Omental fat pad (tissue), 4 donors: ENCODE measurements around a stretch of chr2.

DNA sequence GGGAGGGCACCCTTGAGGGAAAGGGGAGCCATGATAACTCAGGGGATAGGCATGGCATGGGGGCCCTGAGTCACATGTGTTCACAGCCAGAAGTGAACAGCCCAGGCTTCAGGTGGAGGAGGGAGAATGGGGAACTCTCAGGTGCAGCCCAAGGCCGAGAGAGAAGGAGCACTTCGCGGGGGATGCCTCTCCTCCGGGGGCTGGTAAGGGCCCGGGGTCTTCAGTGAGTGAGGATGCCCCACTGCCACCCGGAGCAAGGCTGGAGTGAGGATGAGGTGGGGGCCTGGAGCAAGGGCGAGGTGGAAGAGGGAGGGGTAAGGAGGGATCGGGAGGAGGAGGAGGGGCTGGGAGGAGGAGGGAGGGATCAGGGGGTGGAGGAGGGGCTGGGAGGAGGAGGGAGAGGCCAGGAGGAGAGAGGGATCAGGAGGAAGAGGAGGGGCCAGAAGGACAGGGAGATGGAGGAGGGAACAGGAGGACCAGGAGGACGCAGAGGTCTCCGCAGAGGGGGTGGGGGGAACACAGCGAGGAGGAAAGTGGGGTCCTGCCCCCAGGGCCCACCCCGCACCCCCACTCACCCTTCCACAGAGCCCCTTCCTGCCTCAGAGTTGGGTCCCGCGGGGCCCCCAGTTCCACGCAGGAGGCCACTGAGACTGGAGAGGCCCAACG, 42.7 kb downstream of the RAMP1 start:
- PRO-cap = no peak
- RAMPAGE, long total RNA, 4 experiments = no peak in any of the 4 experiments

DNA sequence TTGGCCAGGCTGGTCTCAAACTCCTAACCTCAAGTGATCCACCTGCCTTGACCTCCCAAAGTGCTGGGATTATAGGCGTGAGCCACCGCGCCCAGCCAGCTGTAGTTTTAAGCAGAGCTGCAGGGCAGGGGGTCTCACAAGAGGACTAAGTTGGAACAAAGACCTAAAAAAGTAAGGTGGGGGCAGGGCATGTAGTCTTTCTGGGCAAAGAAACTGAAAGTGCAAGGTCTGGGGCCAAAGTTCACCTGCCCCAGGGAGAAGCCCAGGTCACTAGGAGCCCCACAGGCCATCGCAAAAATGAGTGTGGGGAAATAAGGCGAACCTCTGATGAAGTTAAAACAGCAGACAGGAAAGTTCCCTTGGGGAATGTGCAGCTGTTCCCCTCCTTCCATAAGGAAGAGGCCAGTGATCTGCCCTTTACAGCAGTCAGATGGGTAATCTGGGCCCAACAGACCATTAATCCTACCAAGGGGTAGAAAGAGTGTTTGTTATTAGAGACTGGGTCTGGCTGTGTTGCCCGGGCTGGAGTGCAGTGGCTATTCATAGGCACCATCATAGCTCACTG, 2.7 kb downstream of the SCLY start:
- PRO-cap = no peak
- RAMPAGE, long total RNA, 4 experiments = no peak in any of the 4 experiments

- PRO-cap = no peak
- RAMPAGE, long total RNA, 4 experiments = no peak in any of the 4 experiments
These were observed 17.0 kb downstream of the ERFE start for GRCh38 chr2:238175504-238176382.

DNA sequence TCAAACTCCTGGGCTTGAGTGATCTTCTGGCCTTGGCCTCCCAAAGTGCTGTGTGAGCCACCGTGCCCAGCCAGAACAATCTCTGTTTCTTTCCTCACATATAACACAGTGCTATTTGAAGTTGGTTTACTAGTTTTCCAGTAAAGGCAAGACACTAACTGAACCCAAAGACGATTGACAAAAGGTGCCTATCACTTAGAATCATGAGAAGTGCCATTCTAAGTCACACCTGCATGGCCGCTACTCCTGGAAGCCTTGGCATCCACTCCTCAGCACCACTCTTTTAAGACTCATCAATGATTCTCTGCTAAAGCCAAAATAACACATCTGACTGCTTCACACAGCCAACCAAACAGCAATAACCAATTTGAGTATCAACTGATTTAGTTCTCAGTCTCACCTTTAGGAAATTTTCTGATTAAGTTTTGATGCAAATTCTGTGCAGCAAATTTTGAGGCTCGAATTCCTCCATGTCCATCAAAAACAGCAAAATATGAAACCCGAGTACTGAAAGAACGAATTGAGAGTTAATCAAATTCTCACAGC, 18.6 kb downstream of the ILKAP start:
- PRO-cap = no peak
- RAMPAGE, long total RNA, 4 experiments = no peak in any of the 4 experiments

DNA sequence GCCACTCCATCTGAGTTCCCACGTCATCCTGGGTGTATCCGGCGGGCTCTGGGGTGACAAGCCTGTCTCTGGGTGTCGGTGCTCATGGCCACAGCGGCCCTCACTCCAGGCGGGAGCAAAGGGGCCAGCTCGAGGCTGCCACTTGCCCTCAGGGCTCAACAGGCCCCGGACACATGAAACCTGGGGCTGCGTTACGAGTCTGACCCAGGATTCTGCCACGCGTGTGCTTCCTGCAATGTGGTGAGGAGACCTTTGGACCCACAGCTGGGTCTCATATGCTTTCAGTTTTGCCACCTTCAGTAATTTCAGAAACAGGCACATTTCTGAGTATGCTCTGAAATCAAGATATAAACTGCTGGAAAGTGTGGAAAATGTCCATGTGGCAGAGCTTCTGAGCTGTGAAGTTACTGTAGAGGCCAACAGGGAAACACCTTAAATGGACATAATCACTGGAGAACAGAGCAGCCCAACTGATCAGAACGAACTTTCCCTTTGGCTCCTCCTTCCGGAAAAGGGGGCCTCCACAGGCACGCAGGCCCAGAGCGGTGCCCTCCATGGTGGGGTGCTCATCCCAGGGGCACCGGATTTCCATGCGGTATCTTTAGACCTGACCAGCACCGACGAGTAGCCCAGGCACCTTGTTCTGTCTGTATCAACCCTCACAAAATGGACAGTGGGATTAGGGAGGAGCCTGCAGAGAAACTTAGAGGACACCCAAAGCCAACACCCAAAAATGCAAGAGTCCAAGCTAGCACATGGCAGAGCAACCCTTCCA, 14.1 kb downstream of the PER2 start:
- PRO-cap = no peak
- RAMPAGE, long total RNA, 4 experiments = no peak in any of the 4 experiments

- PRO-cap = no peak
- RAMPAGE, long total RNA, 4 experiments = no peak in any of the 4 experiments
These were observed 1.4 kb downstream of the PER2 start for GRCh38 chr2:238287069-238287317.

- PRO-cap = no peak
- RAMPAGE, long total RNA, 4 experiments = no peak in any of the 4 experiments
These were observed 2.5 kb upstream of the PER2 start for GRCh38 chr2:238290994-238291193.

DNA sequence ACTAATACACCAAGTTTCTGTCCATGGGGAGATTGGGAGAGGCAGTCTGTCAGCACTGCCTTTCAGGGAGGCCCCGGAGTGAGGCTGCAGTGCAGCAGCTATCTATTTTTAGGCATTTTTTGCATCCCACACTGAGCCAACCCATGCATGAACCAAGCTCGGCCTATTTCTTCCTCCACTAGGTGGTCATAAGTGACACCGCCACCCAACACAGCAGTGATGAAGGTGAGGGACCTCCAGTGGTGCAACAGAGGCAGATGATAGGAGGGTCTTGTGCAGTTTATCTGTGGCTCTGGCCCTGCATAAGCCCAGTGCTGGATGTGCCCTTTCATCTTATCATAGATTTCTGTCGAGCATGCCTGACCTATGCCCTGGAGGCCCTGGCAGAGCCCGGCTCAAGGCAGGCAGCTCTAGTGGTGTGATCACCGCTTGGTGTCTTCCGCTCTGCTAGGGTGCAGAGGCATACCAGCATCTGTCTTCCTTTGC, 13.9 kb upstream of the TRAF3IP1 start:
- PRO-cap = no peak
- RAMPAGE, long total RNA, 4 experiments = no peak in any of the 4 experiments

DNA sequence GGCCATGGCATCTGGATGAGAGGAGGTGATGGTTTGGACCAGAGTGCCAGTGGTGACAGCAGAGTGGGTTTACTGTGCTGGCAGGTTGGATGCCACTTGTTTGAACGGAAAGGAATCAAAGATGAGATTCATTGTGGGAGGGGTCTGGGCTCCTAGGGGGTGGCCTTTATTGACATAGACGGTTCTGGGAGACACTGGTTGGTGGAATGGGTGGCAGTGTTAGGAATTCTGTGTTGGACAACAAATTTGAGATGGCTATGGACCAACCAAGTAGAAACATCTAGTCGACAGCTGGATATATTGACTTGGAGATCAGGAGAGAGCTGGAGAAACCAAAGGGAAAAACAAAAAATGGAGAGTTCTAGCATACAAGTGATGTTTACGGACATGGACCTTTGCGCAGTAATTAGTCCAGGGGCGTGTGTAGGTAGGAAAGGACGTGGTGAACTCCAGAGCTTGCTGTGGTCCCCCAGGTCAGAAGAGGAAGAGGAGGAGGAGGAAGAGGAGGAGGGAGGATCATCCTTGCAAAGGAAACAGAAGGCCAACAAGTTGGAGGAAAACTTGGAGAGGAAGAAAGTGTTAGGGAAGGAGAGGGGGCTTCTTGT, 17.4 kb downstream of the TRAF3IP1 start:
- PRO-cap = no peak
- RAMPAGE, long total RNA, 4 experiments = no peak in any of the 4 experiments

- PRO-cap = no peak
- RAMPAGE, long total RNA, 4 experiments = no peak in any of the 4 experiments
These were observed 36.9 kb upstream of the ASB1 start for GRCh38 chr2:238389806-238390319.

- PRO-cap = no peak
- RAMPAGE, long total RNA, 4 experiments = start-site peak on the minus strand in 1 of 4 experiments, at chr2:238427365-238427488 at its widest, 6 reads per replicate
These were observed 614 bp downstream of the ASB1 start for GRCh38 chr2:238427199-238427883.

DNA sequence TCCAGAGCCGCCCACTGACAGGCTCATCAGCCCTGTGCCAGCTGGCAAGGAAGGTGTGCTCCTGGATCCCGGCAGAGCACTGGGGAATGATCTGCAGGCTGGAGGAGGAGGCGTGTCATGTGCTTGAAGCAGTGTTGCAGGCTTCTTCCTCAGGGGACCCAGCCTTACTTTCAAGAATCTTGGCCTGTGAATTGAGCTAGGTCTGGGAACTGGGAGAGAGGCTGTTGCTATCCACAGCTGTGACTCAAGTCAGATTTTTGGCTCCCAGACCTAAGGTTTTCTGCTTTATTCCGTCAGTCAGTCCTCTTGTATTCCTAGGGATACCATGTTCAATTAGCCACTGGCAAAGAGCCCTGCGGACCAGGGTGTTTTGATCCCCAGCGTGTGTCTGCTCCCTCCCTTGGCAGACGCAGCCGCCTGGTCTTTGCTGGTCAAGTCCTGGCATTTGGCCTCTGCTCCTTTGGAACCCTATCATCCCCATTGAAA, 32.4 kb downstream of the ASB1 start:
- PRO-cap = no peak
- RAMPAGE, long total RNA, 4 experiments = no peak in any of the 4 experiments

- PRO-cap = no peak
- RAMPAGE, long total RNA, 4 experiments = no peak in any of the 4 experiments
These were observed 144.3 kb upstream of the TWIST2 start for GRCh38 chr2:238703660-238703998.

DNA sequence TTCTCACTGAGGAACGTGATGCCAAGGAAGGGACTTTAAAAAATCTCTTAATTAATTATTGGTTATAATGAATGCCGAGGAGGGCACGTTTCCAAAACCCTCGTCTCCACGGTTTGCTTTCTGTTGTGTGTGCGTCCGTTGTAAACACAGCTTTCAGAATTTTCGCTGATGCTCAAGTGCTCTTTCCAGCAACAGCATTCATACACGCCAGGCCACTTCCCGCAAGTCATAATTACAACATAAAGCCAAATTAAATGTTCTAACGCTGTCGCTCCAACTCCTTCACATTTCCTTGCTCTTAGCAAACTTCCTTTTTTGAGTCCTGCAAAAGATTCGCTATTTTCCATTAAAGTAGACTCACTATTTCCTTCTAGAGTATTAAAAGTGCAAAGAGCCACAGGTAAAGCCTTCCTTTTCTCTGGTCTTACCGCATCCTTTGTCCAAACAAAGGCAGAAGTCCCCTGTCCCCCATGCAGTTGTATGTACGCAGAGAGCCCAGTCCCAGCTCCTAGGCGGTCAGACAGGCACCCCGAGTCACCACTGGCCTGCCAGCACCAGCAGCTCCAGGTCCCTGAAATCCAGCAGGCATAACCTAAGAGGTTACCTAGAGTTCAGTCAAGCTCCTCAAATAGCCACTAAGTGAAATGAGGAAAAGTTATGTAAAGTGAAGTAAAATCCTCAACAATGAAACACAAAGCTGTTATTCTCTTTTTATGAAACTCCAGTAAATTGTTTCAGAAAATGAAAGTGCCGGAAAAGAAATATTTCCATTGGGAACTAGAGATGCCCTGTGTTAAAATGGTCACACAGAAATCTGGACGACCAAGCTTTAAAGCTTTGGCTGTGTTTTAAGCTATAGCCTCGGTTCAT, 60.5 kb upstream of the TWIST2 start:
- PRO-cap = no peak
- RAMPAGE, long total RNA, 4 experiments = no peak in any of the 4 experiments

DNA sequence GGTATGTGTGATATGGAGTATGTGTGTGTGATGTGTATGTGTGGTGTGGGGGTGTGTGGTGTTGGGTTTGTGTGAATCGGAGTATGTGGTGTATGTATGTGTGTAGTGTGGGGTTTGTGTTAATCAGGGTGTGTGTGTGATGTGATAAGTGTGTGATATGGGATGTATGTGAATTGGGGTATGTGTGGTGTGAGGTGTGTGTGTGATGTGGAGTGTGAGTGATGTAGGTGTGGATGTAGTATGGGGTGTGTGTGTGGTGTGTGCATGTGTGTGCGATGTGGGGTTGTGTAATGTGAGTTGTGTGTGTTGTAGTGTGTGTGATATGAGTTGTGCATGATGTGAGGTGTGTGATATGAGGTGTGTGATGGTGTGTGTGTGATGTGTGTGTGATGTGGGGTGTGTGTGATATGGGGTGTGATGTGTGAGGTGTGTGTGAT, 54.4 kb downstream of the TWIST2 start:
- PRO-cap = no peak
- RAMPAGE, long total RNA, 4 experiments = start-site peak on the plus strand in 1 of 4 experiments, centred at position 173 of the sequence, 10 reads per replicate

- PRO-cap = no peak
- RAMPAGE, long total RNA, 4 experiments = no peak in any of the 4 experiments
These were observed 120.1 kb downstream of the TWIST2 start for GRCh38 chr2:238967994-238968359.

DNA sequence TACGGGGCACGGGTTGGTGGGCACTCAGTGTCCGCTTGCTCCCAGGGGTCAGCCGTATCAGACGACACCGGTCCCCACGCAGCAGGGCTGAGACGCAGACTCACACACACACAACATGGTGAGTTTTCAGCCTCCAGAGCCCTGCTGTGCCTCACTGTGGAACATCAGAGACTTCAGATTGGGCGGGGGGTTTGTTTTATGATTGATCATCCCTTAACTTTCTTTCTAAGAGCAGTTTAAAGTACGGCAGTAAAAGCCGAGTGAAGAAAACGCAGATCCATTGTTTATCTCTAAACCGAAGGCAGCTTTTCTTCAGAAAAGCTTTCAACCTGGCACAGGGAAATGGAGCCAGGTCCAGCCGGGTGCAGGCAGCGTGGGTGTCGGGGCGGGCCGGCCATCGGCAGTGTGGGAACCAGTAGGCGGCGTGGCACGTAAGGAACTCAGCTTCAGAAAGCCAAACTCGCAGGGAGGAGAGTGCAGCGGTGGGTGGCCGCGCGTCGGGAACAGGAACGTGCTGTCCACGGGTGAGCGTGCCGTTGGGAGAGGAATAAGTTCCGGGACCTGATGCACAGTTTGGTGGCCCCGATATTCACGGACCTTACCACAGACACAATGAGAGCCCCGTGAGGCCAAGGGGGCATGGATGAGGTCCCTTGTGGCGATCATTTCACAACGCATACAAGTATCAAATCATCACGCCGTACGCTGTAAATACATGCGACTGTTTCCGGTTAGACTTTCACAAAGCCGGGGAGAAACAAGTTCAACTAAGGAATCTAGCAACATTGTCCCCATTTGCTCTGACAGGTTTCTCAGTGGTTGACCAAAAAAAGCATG, 270.3 kb downstream of the TWIST2 start:
- PRO-cap = no peak
- RAMPAGE, long total RNA, 4 experiments = no peak in any of the 4 experiments

GRCh38 chr2:239142237-239142879, 258.5 kb downstream of the HDAC4 start:
- PRO-cap = no peak
- RAMPAGE, long total RNA, 4 experiments = no peak in any of the 4 experiments

DNA sequence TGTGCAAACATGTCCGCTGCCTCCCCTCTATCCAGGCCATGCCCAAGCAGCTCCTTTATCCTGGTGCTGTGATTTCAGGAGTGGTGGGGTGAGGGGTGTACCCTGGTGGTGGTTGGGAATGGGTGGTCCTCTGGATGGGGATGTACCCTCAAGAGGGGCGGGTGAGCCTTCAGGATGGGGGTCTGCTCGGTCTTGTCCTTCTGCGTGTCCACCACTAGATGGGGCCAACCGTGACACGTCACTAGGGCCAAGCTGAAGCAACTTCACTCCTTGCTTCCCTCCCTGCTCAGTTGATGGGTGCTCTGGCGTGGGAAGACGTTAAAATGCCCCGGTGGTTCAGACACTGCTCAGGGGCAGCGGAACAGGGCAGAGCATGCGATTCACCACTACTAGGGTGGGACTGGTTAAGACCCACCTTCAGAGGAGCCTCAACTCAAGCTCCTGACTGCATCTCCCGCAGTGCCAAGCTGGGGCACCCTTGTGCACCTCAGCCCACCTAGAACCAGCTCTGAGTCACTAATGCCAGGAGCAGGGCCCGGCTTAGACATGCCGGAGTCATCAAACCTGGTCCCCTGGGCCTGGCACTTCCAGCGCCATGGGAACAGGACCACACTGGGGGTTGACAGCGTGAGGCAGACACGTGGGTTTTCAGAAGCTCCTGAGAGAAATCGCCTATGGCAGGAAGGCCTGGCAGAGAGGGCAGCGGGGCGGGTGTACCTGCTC, 256.8 kb downstream of the HDAC4 start:
- PRO-cap = no peak
- RAMPAGE, long total RNA, 4 experiments = no peak in any of the 4 experiments

- PRO-cap = no peak
- RAMPAGE, long total RNA, 4 experiments = no peak in any of the 4 experiments
These were observed 177.0 kb downstream of the HDAC4 start for GRCh38 chr2:239223421-239224618.